ENCODE measurements around a stretch of chr9.

DNA sequence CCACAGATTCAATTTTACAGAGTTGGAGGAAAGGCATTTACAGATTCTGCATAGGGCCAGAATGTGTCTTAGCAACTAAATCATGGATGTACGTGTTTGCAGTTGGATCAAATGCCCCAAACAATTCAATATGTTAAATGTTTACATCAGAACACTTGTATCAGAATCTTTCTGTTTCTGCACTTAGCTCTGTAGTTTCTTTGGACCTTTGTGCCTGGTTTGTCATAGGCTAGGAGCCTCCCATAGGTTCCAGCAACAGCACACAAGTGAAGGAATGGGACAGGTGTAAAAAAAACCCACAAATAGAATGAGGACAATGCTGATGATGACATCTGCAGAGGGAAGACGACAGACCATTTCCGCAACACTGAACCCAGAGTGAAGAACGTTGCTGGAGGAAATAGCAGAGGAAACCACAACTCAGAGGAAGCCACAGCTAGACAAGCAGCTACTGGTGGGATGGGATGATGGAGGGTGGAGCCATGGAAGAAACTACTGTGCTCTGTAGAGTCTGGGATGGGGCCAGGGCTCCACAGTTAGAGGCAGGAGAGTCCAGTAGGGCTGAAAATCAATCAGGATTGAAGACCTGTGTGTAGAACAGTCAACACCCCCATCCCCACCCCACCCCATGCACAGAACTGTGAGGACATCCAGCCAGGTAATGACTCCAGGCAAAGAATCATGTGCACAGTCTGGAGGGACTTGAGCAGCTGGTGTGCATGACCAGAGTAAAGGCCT lies 65.4 kb upstream of the SPIN1 start:
- PRO-cap = no peak

DNA sequence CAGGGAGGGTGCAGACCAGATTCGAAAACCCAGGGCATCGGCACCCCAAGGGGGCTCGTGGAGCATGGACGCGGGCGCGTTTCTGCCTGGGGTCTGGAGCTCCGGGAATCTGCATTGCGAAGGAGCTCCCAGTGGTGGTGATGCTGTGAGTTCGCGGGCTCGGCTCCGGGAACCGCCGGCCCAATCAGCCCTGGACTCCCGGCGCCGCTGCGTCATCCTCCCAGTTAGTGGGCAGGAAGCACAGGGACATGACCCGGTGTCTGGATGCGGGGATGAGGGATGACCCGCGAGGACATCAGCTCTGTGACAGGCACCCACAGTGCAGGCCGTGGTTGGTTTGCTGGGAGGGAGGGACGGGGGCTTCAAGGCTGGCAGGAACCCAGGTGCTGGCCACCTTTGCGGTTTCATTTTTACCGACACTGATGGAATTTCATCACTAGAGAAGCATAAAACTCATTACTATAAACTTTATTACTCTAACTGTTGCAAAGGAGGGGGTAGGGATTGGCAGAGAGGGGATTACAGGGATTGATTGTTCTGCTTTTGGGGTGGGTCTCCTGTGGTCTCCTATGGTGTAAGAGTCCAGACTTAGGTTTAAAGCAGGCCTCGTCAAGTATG lies 1.1 kb downstream of the NXNL2 start:
- PRO-cap = no peak

DNA sequence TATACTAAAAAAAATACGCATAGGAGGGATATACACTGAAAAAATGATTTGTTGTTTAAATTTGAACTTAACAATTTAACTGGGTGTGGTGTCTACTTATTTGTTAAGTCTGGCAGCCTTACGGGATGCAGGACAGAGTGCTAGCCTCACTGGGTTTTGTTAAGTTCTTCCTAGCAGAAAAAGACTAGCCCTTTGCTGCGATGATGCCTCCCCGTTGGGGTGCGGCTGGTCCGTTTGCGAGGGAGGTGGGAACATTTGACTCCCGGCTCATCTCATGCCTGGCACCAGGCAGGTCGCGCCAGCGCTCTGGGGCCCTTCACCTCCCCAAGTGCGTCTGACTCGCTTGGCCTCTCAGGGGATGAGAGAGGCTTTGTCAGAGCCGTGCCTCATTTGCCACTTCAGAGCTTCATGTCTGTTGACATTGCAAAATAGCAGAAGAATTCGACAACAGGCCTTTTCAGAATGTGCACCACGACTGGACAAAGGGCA lies 171.0 kb downstream of the NXNL2 start:
- PRO-cap = no peak

- PRO-cap = no peak
These were observed 207.5 kb downstream of the NXNL2 start for GRCh38 chr9:88742441-88743007.

- PRO-cap = no peak
These were observed 211.7 kb downstream of the NXNL2 start for GRCh38 chr9:88746760-88747028.

GRCh38 chr9:88921956-88922383 lies 69.3 kb upstream of the S1PR3 start:
- PRO-cap = no peak

GRCh38 chr9:88923846-88924045 lies 67.5 kb upstream of the S1PR3 start:
- PRO-cap = no peak

DNA sequence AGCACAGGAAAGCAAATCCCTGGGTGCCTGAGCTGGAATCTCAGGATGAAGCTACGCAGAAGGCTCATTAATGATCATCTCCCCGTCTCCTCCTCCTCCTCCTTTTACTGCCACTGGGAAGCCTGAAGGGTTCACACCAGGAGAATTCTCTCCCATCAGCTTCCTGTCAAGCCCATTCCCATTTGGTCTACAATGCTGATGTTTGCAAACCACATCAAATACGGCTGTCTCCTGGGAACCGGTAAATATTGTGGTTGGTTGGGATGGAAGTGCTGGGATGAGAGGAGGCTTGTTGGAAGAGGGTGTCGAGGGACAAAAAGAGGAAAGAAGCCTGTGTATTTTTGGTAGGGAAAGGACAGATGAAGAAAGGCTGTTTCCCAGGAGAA lies 13.3 kb upstream of the S1PR3 start:
- PRO-cap = no peak

DNA sequence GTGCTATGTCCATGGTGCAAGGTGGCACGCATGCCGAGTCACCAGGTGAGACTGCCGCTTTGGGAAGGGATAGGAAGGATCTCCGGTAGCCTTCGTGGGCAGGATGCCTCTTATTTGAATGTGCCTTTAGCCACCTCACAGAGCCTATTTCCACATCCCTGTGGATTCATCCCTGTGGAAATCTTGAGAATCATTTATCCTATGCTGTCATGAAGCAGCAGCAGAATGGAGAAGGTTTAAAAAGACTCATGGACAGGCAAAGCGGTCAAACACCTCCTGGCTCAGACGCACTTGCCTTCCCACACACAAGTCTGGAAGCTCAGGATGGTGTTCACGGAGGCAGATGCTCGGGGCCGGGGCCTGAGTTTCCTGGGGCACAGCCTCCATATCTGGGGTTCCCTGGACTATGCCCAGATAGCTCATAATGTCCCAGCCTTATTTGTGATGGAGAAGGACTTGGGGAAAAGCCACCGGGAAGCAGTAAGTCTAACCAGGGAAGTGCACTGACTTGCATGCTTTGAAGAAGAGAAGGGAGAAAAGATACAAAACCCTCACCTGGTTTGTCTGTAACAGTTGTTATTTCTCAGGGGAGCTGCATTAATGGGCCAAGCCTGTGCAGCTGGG lies 3.1 kb downstream of the S1PR3 start:
- PRO-cap = no peak

DNA sequence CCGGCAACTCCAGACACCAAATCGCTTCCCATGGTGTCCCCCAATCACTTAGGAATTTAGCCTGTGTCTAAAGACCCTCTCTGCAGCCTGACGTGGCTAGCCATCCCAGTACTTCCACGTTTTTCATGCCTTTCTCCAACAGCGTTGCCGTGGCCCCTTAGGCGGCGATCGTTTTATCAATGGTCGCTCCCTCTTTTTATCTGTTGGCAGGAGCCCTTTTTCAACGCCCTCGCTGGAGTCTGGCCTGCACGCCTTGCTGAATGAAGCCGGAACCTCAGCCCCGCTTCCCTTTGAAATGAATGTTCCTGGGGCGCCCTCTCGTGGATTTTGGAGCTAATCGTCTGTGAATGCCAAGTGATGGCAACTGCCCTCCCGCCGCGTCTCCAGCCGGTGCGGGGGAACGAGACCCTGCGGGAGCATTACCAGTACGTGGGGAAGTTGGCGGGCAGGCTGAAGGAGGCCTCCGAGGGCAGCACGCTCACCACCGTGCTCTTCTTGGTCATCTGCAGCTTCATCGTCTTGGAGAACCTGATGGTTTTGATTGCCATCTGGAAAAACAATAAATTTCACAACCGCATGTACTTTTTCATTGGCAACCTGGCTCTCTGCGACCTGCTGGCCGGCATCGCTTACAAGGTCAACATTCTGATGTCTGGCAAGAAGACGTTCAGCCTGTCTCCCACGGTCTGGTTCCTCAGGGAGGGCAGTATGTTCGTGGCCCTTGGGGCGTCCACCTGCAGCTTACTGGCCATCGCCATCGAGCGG lies 9.8 kb downstream of the S1PR3 start:
- PRO-cap = no peak

DNA sequence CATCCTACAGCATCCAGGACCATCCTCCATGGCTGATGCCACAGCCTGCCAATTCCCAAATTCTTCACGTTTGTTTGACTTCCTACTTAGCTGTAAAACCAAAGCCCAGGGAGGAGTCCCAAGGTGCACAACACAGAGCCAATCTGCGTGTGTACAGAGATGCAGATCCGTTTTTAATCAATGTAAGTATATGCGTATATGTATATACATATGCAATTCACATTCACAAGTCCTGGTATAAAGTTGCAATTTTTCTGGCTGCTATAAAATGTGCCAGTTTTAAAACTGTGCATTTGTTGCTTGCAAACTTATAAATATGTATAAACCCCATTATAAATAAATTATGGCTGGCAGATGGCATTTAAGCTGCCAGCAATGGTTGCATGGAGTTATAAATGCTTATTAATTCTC lies 16.6 kb downstream of the S1PR3 start:
- PRO-cap = no peak

DNA sequence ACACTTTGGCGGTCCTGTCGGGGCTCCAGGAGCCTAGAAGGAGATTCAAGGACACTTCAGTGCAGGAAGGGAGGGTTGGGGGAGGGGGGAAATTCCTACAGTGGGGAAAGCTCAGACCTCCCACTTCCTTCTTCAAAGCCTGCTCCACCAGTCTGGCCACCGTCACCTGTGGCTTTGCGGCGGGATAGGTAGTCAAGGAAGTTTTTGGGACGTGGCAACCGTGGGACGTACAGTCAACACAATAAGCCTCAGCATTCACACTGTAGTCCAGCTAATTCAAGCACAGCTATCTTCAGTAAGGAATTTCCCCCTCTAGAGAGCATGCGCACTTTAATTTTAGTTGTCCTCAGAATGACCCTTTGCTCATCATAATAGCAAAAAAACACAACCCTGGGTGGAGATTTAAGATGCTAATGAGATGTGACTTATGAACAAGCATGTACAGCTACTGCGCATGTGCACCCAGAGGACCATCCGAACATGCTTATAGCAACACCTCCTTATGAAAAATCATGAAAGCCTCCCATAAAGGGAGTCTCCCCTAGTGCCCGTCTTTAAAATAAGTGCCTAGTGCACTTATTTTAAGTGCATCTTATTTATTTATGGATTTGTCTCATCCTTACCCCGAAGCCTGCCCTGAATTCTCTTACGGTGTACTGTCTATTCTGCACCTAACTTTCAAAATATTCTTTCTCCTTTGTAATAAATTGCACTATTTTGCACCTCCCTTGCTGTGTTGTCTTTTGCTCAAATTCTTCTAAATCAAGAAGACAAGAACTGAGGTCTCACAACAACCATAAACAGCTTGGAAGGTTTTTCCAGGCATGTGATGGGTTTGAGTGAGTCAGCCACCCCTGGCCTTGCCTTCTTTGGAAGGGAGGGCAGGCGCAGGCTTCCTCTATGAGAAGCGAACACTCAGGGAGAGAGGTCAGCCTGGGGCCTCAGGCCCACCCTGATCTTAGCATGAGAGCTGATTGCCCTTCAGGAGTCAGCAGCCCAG lies 31.2 kb downstream of the S1PR3 start:
- PRO-cap = no peak

DNA sequence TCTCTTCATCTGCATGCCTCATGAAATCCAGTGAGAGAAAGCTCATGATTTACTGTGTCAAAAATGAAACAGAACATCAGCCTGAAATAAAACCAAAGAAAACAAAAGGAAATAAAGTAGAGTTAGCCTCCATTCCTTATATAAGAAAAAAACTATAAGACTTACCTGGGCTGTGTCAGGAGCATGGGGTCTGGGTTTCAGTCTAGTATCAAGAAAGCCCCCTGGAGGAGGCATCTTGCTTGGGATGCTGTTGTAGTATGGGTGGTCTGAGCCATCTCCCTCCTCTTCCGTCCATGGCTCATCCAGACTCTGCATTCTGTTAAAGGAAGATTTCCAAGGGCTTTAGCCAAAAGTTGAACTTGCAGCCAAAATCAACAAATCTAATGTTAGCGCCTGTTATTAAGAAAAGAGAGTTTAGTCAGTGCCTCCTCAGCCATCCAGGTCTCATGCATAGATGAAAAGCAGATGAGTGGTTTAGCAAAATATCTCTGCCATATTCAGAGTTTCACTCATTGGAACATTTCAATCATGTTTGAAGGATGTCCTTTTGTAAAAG lies 55.5 kb downstream of the S1PR3 start:
- PRO-cap = no peak

- PRO-cap = no peak
These were observed 2.9 kb downstream of the SHC3 start for GRCh38 chr9:89175830-89176065.

GRCh38 chr9:89180235-89181004 lies 1.8 kb upstream of the SHC3 start:
- PRO-cap = bidirectional peak, plus-strand start at chr9:89180600, minus-strand start at chr9:89180397

- PRO-cap = no peak
These were observed 10.9 kb downstream of the SECISBP2 start for GRCh38 chr9:89329200-89329535.

DNA sequence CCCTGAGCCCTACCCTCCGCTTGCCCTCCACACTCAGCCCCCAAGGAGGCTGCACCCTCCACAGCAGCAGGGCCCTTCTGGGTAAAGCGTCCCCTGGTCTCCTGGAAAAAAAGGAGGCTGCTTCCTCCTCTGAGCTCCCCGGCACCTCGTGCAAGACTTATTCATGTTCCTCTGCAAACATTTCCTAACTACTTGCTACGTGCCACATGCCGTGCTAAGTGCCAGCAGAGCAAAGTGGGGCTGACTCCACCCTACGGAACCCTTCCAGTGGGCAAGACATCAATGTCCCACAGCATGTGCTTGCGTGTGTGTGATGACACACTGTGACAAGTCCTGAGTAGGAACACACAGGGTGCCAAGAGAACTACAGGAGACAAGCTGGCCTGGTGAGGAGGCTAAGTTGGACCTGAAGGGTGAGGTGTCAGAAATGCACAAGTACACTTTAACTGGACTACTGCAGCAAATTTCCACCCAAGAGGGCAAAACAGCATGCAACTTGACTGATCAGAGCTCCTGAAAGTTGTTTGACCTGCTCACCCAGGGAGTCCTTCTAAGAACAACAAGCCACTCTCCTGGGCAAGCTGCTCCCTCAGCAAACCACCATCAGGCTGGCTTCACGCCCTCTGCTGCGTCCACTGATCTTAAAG lies 57.3 kb downstream of the SEMA4D start:
- PRO-cap = no peak

GRCh38 chr9:89468890-89469585 lies 28.9 kb downstream of the SEMA4D start:
- PRO-cap = no peak

- PRO-cap = no peak
These were observed 27.7 kb downstream of the SEMA4D start for GRCh38 chr9:89470108-89470620.

- PRO-cap = no peak
These were observed 18.3 kb downstream of the SEMA4D start for GRCh38 chr9:89479495-89480149.